CD14-positive monocyte (primary cell): Measurements from ENCODE around the genes RC3H1 and RABGAP1L.

GRCh38 chr1:174018391-174019032 is 3.6 kb downstream of the RC3H1 start:
- CAGE, long polyA plus RNA = no peak

DNA sequence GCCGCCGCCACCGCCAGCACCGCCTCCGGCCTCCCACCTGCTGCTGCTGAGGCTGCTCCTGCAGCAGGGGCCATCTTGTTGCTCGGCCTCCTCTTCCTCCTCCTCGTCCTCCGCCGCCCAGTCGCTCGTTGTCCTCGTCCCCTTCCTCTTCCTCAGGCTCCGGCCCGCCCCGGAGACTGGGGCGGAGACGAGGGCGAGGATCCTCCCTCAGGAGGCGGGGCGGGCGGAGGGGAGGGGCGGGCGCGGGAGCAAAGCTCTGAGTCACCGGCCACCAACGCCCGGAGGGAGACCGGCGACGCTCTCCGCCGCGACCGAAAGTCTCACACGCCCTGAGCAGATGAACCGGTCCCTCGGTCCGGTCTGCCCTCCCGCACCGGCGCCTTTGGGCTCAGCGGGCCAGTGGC is at the start of gene RC3H1:
TSS of gene RC3H1 (minus strand) at position 133 of the 404 bp plus-strand sequence.
- CAGE, long polyA plus RNA = no peak

DNA sequence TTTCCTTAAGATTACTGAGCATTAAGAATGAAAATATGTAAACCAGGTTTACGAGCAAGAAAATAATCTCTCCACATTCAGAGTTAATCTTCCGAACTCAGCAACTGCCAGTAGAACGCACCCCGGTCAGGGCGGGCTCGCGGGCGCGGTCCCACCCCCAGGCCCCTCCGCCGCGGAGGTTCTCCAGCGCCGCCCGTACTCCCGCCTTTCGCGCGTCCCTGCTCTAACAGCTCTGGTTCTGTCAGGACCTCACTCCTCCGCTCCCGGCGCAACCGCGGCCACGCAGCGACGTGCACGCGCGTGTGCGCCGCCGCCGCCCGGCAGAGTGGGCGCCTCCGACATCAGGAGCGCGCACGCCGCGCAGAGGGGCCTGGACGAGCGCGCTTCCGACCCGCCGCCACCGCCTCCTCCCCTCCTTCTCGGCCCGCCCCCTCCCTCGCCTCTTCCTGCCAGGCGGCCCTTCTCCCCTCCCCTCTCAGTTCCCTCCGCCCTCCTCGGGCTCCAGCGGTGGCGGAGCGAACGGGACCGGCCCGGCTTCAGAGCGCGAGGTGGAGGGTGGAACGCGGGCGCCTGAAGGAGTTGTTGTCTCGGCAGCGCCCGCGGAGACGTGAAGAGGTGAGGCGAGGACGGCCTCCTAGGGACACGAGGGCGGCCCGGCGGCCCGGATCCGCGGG is at the start of gene RABGAP1L:
TSS of gene RABGAP1L (plus strand) at position 478 of the 674 bp plus-strand sequence.
- CAGE, long polyA plus RNA = no peak

GRCh38 chr1:174239581-174239924 is 80.2 kb downstream of the RABGAP1L start:
- CAGE, long polyA plus RNA = no peak

GRCh38 chr1:175044464-175045088 is 21.4 kb upstream of the MRPS14 start:
- CAGE, long polyA plus RNA = no peak

- CAGE, long polyA plus RNA = no peak
Observed at GRCh38 chr1:175200554-175201890, 8.4 kb upstream of the KIAA0040 start.

GRCh38 chr1:175218635-175218988 is 26.0 kb upstream of the KIAA0040 start:
- CAGE, long polyA plus RNA = no peak

DNA sequence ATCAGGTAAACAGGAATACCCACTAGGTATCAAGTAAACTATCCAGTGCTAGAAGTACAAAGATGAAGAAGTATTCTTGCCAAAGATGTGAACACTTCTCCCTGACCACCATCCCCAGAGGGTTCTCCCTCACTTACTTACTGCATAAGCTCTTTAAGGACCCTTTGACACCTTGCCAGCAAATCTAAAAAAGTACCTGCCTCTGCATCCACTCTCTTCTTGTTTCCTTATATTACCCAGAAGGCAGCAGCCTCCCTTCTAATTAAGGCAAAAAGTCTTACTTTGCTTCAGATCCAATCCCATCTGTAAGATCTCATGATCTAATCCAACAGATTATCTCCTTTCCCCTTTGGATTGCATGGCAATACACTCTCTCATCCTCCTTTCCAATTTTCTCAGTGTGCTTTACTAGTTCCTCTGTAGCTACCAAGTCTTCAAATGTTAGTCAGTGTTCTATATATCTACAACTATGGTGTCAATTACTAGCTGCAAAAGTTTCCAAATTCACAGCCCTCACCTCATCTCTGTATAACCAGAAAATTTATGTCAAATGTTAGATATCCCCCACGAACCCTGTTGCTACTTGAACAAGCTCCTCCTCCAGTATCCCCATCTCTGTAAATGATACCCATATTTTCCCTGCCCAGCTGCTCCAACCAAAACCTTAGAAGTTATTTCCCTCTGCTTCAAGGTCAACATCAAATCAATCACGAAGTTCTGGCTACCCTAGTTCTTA is 137.4 kb downstream of the COP1 start:
- CAGE, long polyA plus RNA = no peak

- CAGE, long polyA plus RNA = no peak
Observed at GRCh38 chr1:176112598-176113135, 94.4 kb downstream of the COP1 start.

- CAGE, long polyA plus RNA = no peak
Observed at GRCh38 chr1:176691645-176691964, 228.6 kb downstream of the PAPPA2 start.

DNA sequence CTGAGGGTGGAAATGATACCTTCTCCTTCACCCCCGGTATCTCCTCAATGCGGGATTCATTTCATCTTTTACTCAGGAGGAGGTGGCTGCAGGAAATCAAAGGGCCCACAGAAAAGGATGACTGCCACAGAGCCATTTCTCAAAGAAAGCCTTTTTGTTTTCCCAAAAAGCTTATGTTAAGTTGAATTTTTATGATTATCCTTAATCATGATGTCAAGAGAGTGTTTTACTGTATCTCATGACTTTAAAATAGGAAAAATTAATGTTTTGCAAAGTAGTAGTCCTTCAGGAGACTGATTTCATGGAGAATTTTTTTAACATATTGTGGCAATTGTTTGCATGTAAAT is 332.3 kb downstream of the PAPPA2 start:
- CAGE, long polyA plus RNA = no peak

DNA sequence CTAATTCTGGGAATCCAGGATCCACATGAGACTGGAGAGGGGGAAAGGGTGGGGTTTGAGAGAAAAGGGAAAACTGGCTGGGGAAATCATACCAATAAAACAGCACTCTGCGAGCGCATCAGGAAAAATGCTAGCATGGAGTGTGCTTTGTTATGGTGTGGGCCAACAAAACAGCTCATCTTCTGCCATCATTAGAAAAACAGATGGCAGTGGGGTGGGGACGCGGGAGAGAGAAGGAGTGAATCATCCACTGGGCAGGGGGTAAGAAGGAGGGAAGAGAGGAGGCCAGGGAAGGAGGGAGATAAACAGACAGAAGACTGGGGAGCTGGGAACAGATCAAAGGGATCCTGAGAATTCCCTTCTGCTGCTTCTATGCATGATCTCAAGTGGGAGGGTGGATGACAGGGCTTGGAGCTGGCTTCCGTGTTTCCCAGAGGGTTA is 338.4 kb downstream of the PAPPA2 start:
- CAGE, long polyA plus RNA = no peak

GRCh38 chr1:178266631-178267111 is 172.8 kb downstream of the RASAL2 start:
- CAGE, long polyA plus RNA = no peak

DNA sequence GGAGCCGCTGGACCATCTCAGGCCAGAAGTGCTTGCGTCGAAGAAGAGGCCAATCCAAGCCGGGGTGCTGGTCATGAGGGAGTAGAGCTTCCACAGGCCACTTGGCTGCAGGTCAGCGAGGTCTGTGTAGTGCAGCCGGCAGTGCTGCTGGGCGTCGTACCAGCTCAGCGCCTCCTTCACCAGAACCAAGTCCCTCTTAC is 2.3 kb downstream of the CLEC20A start:
- CAGE, long polyA plus RNA = no peak

- CAGE, long polyA plus RNA = no peak
Observed at GRCh38 chr1:178727090-178727625, 2.1 kb downstream of the RALGPS2 start.

DNA sequence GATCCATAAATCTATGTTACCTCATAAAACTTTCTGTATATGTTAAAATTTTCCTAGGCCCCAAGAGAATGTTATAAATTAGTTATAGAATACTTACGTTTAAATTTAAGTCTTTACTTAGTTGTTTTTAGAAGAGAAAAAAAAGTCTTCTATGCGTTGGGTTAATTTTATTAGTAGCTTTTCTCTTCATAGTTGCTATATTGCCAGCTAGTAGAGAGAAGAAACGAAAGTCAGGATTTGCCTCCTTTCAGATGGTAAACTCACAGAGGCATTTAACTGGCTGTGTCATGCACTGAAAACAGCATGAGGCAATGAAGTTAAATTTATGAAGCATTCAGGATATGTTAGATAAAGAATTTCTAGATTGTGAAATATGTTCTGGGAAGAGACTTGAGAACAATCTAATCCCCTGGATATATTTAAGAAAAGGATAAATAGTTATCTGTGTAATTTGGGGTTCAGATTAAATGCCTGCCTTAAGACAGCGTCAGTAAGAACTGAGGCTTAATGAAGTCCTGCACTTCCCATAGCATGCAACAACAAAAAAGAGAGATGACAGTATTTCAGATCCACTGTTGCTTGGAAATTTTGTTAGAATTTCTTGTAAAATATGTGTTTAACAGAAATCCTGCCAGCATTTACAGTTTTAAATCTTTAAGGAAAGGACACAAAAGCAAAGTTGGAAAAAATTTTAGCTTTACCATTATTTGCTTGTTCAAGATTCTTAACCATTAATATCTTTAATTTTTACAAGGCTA is 1.7 kb downstream of the ANGPTL1 start:
- CAGE, long polyA plus RNA = no peak

DNA sequence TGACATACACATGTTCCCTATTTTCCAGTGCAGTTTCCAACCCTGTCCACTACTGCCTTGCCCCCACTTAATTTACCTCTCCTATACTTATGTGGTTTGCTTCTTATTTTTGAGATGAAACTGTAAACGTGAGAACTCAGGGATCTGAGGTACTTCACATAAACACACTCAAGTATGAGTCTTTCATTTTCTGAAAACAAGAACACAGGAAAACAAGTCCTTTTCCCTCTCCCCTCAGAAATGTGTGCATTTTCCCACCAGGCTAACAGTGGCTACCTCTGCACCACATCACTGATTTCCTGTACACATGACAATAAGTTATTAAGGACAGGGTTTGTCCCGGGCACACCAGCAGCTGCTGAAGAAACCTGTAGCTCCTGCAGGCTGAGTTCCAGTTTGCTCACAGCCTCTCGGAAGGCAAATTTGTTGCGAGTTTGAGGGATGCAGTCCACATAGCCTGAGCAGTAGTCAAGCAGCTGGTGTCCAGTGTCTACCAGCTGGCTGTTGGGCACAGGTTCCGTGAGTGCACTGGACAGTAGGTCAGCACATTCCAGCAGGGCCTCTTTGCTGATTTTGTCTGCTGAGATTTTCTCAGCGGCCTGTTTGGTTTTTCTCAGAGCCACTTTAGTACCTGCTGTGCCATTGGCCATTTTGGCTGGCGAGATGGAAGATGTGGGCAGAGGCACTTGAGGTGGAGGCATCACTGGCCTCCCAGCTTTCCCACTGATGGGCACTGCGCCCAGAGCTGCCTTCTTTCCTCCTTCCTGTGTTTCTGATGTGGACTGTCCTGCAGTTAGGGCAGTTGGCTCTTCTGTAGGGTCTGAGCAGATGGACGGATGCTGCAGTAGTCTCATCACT is 25.8 kb downstream of the TOR3A start:
- CAGE, long polyA plus RNA = no peak

GRCh38 chr1:179142696-179143718 is 61.1 kb downstream of the TOR3A start:
- CAGE, long polyA plus RNA = no peak

DNA sequence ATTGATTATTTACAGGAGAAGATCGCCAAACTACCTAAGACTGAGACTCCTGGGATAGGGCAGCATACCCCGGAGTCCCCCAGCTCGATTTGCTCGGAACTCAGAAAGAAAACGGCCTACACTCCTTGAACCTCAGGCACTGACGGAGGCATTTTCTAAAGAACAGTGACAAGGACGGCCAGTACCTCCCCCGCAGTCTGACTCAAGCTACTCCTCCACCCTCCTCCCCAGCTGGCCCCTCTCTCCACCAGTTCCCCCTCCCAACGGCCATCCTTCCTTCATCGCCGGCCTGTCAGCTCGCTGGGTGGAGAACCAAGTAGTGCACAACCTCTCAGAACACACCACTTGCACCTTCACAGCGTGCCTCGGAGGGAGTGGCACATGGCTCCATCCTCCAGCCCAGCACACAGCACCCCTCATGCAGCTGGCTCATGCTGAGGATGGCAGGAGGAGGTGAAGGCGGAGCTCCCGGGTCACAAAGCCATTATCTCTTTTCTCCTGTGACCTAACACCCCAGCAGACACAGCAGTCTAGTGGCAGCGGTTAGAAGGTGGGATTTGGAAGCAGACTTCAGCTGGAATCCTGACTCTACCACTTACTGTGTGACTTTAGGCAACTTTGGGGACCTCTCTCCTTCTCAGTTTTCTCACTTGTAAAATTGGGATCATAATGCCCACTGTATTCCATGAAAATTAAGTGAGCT is 58.8 kb downstream of the TOR1AIP2 start:
- CAGE, long polyA plus RNA = no peak

DNA sequence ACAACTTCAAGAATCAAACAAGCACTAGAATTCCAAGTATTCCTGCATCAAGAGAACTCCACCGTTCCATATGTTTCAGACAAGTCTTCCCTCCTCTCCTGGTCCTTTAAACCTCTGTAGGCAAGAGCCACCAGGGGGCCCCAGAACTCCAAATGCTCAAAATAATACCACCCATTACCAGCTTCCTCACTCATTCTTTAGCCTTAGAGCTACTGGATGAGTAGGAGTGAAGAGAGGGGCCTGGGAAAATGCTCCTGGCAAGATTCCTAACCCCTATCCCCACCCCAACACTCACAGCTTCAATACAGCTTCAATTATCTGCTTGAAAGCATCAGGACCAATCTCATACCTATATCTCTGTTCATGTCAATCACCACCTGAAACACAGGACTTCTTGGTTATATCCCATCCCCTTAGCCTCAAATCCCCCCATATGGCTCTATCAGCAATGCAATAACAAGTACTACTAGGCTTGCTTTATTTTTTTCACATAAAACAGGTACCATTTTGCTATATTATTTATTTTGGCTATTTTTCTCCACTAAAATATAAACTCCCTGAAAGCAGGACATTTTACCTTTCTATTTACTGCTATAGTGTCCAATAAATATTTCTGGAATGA is 9.7 kb downstream of the TOR1AIP2 start:
- CAGE, long polyA plus RNA = no peak